GM12878 (cell line): ENCODE measurements around the genes ISOC2, ZNF628 and SMIM17.

DNA sequence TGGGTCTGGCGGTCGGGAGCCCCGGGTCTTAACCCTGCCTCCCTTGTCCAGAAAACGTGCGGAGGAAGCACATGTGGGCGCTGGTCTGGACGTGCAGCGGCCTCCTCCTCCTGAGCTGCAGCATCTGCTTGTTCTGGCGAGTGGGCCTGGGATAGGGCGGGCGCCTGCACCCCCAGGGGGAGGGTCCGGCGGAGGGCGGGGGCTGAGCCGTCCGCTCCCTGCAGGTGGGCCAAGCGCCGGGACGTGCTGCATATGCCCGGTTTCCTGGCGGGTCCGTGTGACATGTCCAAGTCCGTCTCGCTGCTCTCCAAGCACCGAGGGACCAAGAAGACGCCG is 1.1 kb downstream of the TMEM190 start:
- RAMPAGE, long total RNA: no peak
- RRBS, 2 experiments: 59 to 69% methylated on average over 7 to 10 of the region's 27 CpGs
CAGE:
- cytosol, long polyA minus RNA: no peak
- cytosol, long polyA plus RNA: no peak
- long polyA plus RNA: no peak
- nucleolus, long total RNA: no peak
- nucleus, long polyA plus RNA: no peak
- nucleus, long total RNA: no peak

DNA sequence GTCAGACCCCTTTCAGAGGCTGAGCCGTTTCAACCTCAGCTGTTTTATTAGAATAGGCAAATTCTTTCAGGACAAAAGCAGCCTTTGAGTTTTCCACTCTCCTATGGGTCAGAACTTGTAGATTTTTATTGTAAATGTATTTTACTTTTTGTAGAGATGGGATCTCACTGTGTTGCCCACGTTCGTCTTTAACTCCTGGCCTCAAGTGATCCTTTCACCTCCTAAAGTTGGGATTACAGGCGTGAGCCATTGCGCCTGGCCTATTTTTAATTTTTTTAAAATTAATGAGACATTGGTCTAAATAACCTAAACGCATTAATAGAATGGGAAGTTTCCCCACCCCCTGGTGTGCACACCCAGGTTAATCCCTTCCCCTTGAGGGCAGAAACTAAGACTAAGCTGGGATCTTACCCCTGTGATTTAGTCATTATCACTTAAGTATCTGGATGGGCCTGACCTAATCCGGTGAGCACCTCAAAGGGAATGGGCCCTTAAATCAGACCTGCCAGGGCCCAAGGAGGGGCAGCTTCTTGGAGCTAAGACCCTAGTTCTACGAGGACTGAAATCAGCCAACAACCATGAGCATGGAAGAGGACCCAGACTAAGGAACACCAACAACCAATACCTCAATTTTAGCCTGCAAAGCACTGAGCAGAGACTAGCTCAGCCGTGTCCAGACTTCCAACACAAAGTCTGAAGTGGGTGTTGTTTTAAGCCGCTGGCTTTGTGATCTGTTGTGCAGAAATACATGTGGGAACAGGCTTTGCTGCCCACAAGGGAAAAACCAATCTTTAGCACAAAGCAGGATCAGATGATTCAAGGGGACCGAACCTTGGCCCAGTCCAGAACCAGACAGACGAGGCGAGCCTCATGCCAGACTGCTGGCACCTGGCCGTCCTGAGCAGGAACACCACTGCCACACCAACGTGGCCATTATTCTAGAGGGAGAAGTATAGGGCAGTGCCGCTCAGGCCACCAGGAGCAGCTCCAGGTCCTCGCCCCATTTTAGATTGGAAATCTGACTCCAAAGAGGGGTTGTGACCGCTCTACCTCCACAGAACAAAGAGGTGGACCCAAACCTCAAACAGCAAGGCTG is 7.2 kb downstream of the UBE2S start:
- RAMPAGE, long total RNA: no peak
- RRBS, 2 experiments: no CpG with 5 or more reads among the region's 18 CpGs
CAGE:
- cytosol, long polyA minus RNA: no peak
- cytosol, long polyA plus RNA: no peak
- long polyA plus RNA: no peak
- nucleolus, long total RNA: no peak
- nucleus, long polyA plus RNA: no peak
- nucleus, long total RNA: no peak

DNA sequence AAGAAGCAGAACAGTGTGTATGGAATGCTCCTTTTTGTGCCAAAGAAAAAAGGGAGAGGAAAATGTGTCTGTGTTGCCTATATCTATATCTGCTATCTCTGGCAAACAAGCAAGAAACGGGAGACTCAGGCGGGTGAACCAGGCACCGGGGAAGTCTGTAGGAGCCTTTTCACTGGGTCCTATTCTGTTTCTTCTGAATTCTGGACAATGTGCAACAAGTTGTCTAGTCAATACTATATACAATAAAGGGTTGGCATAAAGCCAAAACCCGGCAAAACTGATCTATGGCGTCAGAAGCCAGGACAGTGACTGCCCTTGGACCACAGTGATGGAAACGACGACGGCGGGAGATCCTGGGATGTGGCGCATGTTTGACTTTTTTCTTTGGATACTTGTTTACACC is 1.2 kb downstream of the ISOC2 start:
- RAMPAGE, long total RNA: no peak
- RRBS, 2 experiments: 0% methylated on average over 1 of the region's 10 CpGs; no CpG with 5 or more reads in 1 of the 2 experiments
CAGE:
- cytosol, long polyA minus RNA: no peak
- cytosol, long polyA plus RNA: no peak
- long polyA plus RNA: no peak
- nucleolus, long total RNA: no peak
- nucleus, long polyA plus RNA: no peak
- nucleus, long total RNA: no peak

DNA sequence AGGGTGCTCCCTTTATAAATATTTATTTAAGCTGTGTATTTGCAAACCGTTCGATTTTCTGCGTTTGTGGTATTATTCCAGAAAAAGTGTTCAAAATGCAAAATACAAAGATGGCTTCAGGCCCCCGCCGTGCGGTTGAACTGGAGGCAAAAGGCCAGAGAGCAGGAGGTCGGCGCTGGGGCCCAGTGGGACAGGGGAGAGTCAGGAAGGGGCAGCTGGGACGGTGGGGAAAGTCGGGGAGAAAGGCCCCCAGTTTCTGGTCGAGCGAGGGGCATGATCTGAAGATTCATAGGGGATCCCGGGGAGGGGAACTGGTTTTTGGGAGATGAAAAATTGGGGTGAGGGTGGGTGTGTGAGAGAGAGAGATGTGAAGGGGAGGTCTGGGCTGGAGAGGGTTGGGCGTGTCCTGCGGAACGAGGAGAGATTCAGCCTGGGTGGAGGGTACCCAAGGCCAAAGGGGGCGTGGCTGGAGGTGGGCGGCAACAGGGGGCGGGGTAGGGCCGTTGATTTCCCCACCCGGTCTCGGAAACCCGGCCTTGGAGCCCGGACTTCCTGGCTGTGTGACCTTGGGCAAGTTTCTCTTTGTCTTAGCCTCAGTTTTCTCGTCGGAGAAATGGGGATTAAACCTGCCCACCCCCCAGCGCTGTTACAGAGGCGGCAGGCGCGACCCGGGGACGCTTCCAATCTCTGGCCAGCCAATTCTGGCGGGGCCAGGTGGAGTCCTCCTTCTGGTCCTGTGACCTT is 594 bp downstream of the ISOC2 start:
- RAMPAGE, long total RNA: start-site peak on the plus strand centred at position 561 of the sequence, 65 bp wide, 7 and 7 reads in 2 replicates
- RRBS, 2 experiments: 2% methylated on average over 2 of the region's 33 CpGs
CAGE:
- cytosol, long polyA minus RNA: no peak
- cytosol, long polyA plus RNA: no peak
- long polyA plus RNA: no peak
- nucleolus, long total RNA: no peak
- nucleus, long polyA plus RNA: no peak
- nucleus, long total RNA: no peak

GRCh38 chr19:55461525-55461902 is at the start of gene ISOC2:
Gene ISOC2 (minus strand): TSS chr19:55461642.
- RAMPAGE, long total RNA: start-site peak on the minus strand at chr19:55461606-55461687, 2,016 and 2,159 reads in 2 replicates
- RRBS, 2 experiments: 0% methylated on average over 1 to 4 of the region's 29 CpGs
CAGE:
- cytosol, long polyA minus RNA: start-site peak on the minus strand at chr19:55461628-55461642, 372 reads
- cytosol, long polyA plus RNA: start-site peak on the minus strand at chr19:55461609-55461665, 3,425 and 3,086 reads in 2 replicates
- long polyA plus RNA: start-site peak on the minus strand at chr19:55461609-55461667, 1,430 and 2,070 reads in 2 replicates
- nucleolus, long total RNA: start-site peak on the minus strand at chr19:55461620-55461644, 265 reads
- nucleus, long polyA plus RNA: start-site peak on the minus strand at chr19:55461609-55461669, 1,501 and 1,119 reads in 2 replicates
- nucleus, long total RNA: no peak

DNA sequence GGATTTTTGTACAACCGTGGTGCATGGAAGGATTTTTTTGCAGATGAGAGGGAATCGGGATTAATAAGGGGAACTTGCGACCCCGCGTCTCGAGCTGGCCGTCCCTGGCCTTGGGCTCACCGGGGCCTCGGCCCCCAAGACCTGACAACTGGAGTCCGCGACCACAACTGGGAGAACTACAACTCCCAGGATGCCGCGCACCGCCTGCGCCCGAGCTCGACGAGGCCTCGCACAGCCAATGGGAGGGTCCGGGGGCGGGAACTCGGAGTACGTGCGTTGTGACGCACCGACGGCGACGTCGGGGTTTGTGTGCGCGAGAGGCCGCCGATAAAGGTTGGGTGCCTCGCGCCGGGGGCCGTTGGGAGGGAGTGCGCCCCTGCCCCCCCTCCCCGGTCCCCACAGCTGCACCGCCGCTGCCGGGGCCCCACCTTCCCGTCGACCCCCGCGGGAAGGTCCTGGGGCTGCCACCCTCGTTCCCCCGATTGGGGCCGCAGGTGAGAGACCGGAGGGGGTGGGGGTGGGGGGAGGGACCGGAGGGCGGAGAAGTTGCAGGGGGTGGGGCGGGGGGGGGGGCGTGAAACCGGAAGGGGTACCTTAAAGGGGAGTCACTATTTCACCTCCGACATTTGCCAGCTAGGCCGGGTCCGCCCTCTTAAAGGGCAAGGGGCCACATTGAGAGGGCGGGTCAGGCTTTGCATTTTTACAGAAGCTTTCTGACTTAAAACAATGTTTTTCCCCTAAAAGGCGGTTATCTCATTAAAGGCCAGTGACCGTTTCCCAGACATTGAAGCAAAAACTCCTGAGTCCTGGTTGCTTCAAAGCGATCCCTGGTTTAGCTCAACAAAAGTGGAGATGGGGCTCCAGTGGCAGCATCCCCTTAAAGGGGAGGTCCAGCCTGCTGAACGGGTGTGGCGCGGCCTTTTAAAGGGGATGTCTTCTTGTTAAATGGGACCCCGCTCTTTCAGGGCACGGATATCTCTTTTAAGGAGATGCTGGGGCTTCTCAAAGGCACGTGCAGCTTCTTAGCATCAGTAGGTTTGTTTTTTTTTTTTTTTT is at the start of gene ZNF628:
ZNF628 (plus strand) TSS at position 304 of the 1,056 bp plus-strand sequence.
- RAMPAGE, long total RNA: no peak
- RRBS, 2 experiments: 2% methylated on average over 23 to 30 of the region's 69 CpGs
CAGE:
- cytosol, long polyA minus RNA: start-site peak on the plus strand centred at position 298 of the sequence, 25 bp wide, 33 reads
- cytosol, long polyA plus RNA: start-site peak on the plus strand centred at position 291 of the sequence, 52 bp wide, 22 and 22 reads in 2 replicates
- long polyA plus RNA: no peak
- nucleolus, long total RNA: start-site peak on the plus strand centred at position 316 of the sequence, 36 bp wide, 77 reads
- nucleus, long polyA plus RNA: start-site peak on the plus strand centred at position 376 of the sequence, 219 bp wide, 21 and 48 reads in 2 replicates
- nucleus, long total RNA: no peak

GRCh38 chr19:55483712-55484260 is 1.2 kb upstream of the NAT14 start:
- RAMPAGE, long total RNA: no peak
- RRBS, 2 experiments: 67% methylated on average over 3 of the region's 31 CpGs; no CpG with 5 or more reads in 1 of the 2 experiments
CAGE:
- cytosol, long polyA minus RNA: no peak
- cytosol, long polyA plus RNA: no peak
- long polyA plus RNA: no peak
- nucleolus, long total RNA: no peak
- nucleus, long polyA plus RNA: no peak
- nucleus, long total RNA: no peak

- RAMPAGE, long total RNA: no peak
- RRBS, 2 experiments: no CpG with 5 or more reads among the region's 26 CpGs
CAGE:
- cytosol, long polyA minus RNA: no peak
- cytosol, long polyA plus RNA: no peak
- long polyA plus RNA: no peak
- nucleolus, long total RNA: no peak
- nucleus, long polyA plus RNA: no peak
- nucleus, long total RNA: no peak
Observed at GRCh38 chr19:55526256-55526791, 10.6 kb downstream of the SBK2 start.

GRCh38 chr19:55577490-55578159 is 3.0 kb downstream of the ZNF579 start:
- RAMPAGE, long total RNA: no peak
- RRBS, 2 experiments: no CpG with 5 or more reads among the region's 30 CpGs
CAGE:
- cytosol, long polyA minus RNA: no peak
- cytosol, long polyA plus RNA: no peak
- long polyA plus RNA: no peak
- nucleolus, long total RNA: no peak
- nucleus, long polyA plus RNA: no peak
- nucleus, long total RNA: no peak

DNA sequence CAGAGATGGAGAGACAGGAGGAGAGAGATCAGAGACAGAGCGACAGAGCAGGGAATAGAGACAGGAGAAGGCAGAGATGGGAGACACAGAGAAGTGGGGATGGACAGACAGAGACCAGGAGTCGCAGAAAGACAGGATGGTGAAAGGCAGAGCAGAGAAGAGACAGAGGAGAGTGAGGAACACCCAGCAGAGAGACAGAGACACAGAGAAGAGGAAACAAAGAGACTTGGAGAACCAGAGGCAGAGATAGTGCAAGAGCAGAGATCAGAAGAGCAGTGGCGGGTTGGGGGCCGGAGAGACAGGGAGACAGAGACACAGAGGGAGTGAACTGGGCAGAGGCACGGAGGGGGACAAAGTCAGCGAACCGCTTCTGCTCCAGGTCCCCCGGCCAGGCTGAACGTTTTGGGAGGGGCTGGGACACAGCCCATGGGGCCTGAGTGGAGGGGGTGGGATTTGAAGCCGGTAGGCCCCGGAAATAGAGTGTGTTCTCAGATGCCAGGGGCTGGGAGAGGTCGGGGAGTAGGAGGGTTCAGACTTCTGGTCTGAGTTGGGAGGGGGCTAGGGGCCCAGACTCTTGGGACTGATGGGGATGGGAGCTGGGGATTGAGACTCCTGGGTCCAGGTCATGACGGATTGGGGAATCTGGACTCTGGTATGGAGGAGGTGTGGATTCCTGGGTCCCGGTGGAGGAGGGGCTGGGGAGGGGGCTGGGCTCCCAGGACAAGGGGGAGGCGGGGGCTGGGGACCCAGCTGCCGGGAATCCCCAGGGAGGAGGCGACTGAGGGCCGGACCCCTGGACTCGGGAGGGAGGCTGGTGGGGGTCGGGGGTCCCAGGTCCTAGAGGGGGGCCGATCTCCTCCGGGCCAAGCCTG is 597 bp downstream of the ZNF579 start:
- RAMPAGE, long total RNA: no peak
- RRBS, 2 experiments: 3 to 6% methylated on average over 13 of the region's 22 CpGs
CAGE:
- cytosol, long polyA minus RNA: no peak
- cytosol, long polyA plus RNA: no peak
- long polyA plus RNA: no peak
- nucleolus, long total RNA: no peak
- nucleus, long polyA plus RNA: no peak
- nucleus, long total RNA: no peak

DNA sequence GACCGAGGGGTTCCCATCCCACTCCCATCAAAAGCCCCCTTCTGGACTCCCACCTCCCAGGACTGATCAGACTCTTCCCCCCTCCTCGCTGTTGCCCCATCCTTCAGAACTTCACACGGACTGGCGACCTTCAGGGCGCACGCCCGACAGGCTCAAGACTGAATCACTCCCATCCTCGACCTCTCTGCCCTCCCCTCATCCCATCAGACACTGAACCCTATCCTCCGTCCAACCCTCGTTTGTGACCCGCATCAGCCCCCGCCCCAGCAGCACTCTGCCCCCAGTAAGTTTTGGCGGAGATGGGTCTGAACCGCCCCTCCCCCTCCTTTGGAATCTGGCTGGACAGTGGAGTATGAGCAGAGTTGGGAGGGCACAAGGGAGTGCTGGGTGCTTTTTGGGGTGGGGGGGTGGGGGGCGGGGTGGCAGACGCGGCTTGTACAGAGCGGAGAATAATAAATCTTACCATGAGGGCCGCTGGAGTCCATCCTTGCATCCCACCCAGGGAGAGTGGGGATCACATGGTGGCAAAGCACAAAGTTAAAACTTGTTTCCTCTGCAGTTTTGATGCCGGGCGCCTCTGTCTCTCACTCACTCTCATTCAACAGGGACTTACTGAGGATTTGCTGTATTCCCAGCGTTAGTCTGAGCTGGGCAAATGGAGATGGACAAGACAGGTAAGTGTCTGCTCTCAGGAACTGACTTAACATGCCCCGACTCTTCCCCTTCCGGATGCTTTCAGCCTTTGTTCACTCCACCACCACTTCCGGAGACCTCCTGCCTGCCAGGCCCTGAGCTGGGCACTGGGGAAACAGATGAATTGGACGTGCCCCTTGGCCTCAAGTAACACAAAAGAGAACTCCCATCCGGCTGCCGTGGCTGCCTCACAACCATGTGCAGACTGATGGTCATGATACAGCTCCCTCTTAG is 7.3 kb downstream of the ZNF784 start:
- RAMPAGE, long total RNA: no peak
- RRBS, 2 experiments: 97 to 100% methylated on average over 1 to 2 of the region's 28 CpGs
CAGE:
- cytosol, long polyA minus RNA: no peak
- cytosol, long polyA plus RNA: no peak
- long polyA plus RNA: no peak
- nucleolus, long total RNA: no peak
- nucleus, long polyA plus RNA: no peak
- nucleus, long total RNA: no peak

GRCh38 chr19:55644129-55644388 is 610 bp downstream of the ZNF581 start:
- RAMPAGE, long total RNA: no peak
- RRBS, 2 experiments: no CpG with 5 or more reads among the region's 4 CpGs
CAGE:
- cytosol, long polyA minus RNA: no peak
- cytosol, long polyA plus RNA: no peak
- long polyA plus RNA: no peak
- nucleolus, long total RNA: no peak
- nucleus, long polyA plus RNA: no peak
- nucleus, long total RNA: no peak

DNA sequence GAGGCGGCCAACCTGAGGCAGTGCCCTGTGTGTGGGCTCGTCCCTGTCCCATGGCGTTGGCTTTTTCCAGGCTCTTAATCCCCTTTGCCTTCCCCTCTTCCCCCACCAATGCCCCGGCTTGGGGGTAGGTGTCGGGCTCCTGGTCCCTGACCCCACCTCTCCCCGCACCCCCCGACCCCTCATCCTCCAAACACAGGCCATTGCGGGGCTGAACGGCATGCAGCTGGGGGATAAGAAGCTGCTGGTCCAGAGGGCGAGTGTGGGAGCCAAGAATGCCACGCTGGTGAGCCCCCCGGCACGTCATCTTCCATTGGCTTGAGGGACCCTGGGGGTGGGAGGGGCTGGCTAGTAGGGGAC is 6.2 kb upstream of the EPN1 start:
- RAMPAGE, long total RNA: no peak
- RRBS, 2 experiments: no CpG with 5 or more reads among the region's 13 CpGs
CAGE:
- cytosol, long polyA minus RNA: no peak
- cytosol, long polyA plus RNA: no peak
- long polyA plus RNA: no peak
- nucleolus, long total RNA: no peak
- nucleus, long polyA plus RNA: no peak
- nucleus, long total RNA: no peak

GRCh38 chr19:55669253-55670023 is 5.6 kb upstream of the EPN1 start:
- RAMPAGE, long total RNA: no peak
- RRBS, 2 experiments: no CpG with 5 or more reads among the region's 35 CpGs
CAGE:
- cytosol, long polyA minus RNA: no peak
- cytosol, long polyA plus RNA: no peak
- long polyA plus RNA: no peak
- nucleolus, long total RNA: no peak
- nucleus, long polyA plus RNA: no peak
- nucleus, long total RNA: no peak

DNA sequence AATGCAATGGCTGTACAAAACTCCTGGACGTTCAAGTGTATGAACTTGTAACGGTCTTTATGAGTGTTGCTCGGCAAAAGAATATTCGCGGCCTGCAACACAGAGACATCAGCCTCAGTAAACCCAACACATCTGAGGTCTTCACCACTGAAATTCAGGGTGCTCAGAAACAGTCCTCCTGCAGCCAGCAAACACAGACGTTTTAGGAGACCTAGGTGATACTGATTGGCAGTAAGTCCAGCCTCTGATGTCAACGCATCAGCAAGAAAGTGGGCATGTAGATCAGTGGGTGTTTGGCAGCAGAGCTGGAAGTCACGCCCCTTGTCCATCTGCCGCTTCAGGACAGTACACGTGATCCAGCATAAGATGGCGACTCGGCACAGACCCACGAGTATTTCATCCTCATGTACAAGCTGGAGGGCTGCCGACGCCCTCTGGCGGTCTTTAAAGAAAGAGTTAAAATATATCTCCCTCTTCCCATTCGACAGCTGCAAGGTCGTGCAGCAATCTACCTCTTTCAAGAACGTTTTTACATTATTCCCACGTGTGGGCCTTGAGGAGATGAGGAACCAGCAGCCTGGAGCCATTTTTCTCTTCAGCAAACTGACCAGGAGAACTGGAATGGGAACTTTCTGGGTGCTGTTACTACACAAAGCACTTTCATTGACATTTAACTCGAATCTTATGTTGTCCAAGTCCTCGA is 22.4 kb downstream of the NLRP11 start:
- RAMPAGE, long total RNA: no peak
- RRBS, 2 experiments: no CpG with 5 or more reads among the region's 22 CpGs
CAGE:
- cytosol, long polyA minus RNA: no peak
- cytosol, long polyA plus RNA: start-site peak on the minus strand centred at position 278 of the sequence, 204 bp wide, 191 and 150 reads in 2 replicates
- long polyA plus RNA: no peak
- nucleolus, long total RNA: no peak
- nucleus, long polyA plus RNA: no peak
- nucleus, long total RNA: no peak

DNA sequence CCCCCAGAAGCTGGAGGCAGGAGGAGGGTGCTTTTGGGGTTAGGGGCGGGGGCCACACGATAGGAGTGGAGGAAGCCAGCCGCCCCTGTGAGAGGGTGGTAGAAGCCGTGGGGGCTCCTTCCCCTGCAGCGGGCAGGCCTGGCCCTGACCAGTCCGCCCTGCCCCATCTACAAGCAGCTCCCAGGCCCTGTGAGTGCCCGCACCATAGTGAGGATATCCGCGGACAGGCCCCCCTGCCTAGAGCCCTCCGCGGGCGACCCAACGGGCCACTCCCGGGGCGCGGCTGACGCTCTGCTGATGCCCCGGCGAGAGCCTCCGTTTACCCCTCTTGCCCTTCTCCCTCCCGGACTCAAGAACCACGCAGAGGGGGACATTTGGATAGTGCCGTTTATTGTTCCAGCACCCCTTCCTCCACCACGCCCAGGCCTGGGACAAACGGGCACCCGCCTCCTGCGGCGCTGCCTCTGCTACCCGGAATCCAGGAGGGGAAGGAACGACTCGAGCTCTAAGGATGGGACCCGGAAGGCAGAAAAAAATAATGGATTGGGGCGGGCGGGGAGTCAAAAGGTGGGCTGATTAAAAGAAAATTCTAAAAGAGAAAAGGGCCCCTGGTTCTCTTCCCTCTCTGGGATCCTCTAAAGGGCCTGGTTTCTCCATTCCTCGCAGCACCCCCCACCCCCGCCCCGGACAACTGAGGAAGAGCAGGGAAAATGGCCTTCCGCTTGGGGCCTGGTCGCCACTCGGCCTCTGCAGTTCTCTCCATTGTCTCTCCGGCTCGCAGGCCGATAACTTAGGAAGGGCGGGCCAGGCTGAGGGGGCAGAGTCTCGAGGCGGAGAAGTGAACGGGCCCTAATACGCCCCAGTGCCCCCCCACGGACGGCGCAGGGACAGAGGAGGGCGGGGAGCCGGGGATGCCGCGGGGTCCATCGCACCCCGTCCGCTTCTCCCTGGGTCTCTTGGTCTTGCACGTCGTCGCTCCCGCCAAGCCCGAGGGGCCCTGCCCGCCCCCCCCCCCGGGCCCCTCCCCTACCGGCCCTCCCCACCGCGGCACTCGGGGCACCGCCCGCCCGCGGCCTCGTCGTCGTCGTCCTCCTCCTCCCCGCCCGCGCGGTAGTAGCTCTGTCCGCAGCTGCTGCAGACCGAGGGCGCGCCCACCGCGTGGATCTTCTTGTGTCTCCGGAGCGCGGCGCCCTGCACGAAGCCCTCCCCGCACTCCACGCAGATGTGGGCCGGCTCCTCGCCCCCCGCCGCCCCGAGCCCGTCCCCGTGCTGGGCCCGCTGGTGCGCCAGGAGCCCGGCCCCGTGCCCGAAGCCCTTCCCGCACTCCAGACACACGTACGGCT is 33.6 kb downstream of the ZNF787 start:
- RAMPAGE, long total RNA: no peak
- RRBS, 2 experiments: 78 to 96% methylated on average over 27 to 32 of the region's 109 CpGs
CAGE:
- cytosol, long polyA minus RNA: no peak
- cytosol, long polyA plus RNA: no peak
- long polyA plus RNA: no peak
- nucleolus, long total RNA: no peak
- nucleus, long polyA plus RNA: no peak
- nucleus, long total RNA: no peak

- RAMPAGE, long total RNA: no peak
- RRBS, 2 experiments: 2 to 3% methylated on average over 22 to 24 of the region's 50 CpGs
CAGE:
- cytosol, long polyA minus RNA: no peak
- cytosol, long polyA plus RNA: no peak
- long polyA plus RNA: no peak
- nucleolus, long total RNA: start-site peak on the plus strand at chr19:56120469-56120511, 9 reads
- nucleus, long polyA plus RNA: no peak
- nucleus, long total RNA: no peak
Observed at GRCh38 chr19:56120054-56120815, 860 bp downstream of the ZNF787 start.

DNA sequence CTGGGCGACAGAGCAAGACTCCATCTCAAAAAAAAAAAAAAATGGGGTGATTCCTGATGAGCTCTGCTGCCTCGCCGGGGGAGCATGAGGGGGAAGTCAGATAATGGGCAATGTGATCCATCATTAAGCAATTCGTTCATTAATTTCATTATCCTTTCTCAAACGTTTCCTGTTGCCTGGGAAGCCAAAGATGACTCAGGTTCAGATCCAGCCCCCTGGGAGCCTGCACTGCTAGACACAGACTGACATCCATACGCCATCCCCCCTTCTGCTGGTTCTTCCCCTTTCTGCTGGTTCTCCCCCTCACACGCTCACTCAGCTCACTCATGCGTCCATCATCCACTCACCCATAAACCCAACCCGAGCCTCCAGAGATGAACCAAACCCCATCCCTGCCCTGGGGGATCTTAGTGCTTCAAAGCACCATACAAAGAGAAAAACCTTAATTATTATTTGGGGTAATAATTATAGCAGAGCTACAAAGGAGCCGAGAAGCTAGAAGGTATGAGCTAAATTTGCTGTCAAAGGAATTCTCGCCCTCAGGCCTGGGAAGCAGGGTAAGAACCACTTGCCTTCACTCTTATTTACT is 7.2 kb upstream of the ZNF444 start:
- RAMPAGE, long total RNA: no peak
- RRBS, 2 experiments: no CpG with 5 or more reads among the region's 11 CpGs
CAGE:
- cytosol, long polyA minus RNA: no peak
- cytosol, long polyA plus RNA: no peak
- long polyA plus RNA: no peak
- nucleolus, long total RNA: no peak
- nucleus, long polyA plus RNA: no peak
- nucleus, long total RNA: no peak

GRCh38 chr19:56145699-56146317 is 4.7 kb downstream of the ZNF444 start:
- RAMPAGE, long total RNA: no peak
- RRBS, 2 experiments: no CpG with 5 or more reads among the region's 12 CpGs
CAGE:
- cytosol, long polyA minus RNA: no peak
- cytosol, long polyA plus RNA: no peak
- long polyA plus RNA: no peak
- nucleolus, long total RNA: no peak
- nucleus, long polyA plus RNA: no peak
- nucleus, long total RNA: no peak

GRCh38 chr19:56642938-56643357 is at the start of gene SMIM17:
Gene SMIM17 (plus strand): TSS chr19:56643159.
- RAMPAGE, long total RNA: no peak
- RRBS, 2 experiments: 44 to 68% methylated on average over 15 of the region's 35 CpGs
CAGE:
- cytosol, long polyA minus RNA: no peak
- cytosol, long polyA plus RNA: no peak
- long polyA plus RNA: no peak
- nucleolus, long total RNA: no peak
- nucleus, long polyA plus RNA: no peak
- nucleus, long total RNA: no peak